Lung (tissue), 4 donors: Measurements from ENCODE around the gene C1orf115.

DNA sequence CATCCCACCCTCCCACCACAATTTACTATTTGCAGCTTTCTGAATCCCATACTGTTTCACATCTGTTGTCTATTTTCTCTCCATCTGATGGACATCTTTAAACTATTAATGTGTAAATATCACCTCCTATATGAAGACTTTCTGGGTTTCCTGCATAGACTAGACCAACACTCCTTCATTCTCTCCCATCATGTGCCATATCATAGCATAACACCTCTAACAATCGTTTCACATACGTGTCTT, 7.7 kb downstream of the RAB3GAP2 start:
- PRO-cap: no peak
- RAMPAGE, long total RNA: no peak
- RRBS: no CpG with 5 or more reads among the region's 2 CpGs

DNA sequence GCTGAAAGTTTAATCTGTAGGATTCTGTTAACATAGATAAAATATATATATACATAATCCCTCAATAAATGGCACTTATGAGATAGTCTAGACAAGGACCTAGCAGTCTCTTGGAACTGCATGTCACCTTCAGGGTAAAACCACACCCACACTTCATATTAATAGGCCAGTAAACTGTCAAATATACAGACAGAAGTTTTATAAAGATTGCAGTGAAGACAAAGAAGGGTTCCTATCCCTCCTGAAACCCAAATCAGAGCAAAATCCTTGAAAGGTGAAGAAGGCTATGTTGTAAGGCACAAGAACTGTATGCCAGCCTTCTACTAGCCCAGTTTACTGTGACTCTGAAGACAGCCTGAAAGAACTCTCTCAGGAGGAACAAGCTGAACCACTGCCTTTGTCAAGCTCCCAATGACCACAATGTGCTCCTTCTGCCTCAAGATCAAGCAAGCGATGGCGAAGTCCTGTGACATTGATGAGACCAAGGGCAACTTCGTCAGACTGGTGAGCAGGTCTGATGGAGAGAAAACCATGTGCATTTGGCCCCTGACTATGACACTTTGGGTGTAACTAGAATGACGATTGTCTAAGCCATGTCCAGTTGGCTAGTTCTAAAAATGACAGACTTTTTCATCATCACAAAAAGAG, 60.9 kb downstream of the MARK1 start:
- PRO-cap: no peak
- RAMPAGE, long total RNA: no peak
- RRBS: no CpG with 5 or more reads among the region's 4 CpGs

DNA sequence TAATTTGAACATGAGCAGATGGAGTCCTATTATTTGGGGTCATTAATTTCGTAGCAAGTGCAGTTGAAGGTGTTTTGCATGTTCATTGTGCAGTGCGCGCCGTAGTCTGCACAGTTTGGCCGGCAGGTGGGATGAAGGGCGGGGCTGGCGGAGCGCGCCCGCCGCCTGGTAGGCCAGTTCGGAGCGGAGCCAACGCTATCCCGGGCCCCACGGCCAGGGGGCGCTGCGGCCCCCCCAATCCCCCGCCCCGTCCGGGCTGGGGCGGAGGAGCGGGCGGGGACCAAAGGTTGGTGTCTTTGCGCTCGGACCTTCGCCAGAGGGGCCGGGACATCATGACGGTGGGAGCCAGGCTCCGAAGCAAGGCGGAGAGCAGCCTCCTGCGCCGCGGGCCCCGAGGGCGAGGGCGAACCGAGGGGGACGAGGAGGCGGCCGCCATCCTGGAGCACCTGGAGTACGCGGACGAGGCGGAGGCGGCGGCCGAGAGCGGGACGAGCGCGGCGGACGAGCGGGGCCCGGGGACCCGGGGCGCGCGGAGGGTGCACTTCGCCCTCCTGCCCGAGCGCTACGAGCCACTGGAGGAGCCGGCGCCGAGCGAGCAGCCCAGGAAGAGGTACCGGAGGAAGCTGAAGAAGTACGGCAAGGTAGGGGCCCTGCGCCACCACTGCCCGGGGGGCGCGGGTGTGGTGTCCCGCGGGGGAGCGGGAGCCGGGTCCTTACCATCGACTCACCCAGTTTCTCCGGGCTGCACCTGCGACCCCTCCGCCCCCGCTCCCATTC, at the start of gene C1orf115:
TSS of gene C1orf115 (plus strand) at position 293 of the 777 bp plus-strand sequence.
- PRO-cap: unidirectional peak, plus-strand start at position 316 of the sequence
- RAMPAGE, long total RNA: no peak
- RRBS: 3% methylated on average over 44 of the region's 83 CpGs

DNA sequence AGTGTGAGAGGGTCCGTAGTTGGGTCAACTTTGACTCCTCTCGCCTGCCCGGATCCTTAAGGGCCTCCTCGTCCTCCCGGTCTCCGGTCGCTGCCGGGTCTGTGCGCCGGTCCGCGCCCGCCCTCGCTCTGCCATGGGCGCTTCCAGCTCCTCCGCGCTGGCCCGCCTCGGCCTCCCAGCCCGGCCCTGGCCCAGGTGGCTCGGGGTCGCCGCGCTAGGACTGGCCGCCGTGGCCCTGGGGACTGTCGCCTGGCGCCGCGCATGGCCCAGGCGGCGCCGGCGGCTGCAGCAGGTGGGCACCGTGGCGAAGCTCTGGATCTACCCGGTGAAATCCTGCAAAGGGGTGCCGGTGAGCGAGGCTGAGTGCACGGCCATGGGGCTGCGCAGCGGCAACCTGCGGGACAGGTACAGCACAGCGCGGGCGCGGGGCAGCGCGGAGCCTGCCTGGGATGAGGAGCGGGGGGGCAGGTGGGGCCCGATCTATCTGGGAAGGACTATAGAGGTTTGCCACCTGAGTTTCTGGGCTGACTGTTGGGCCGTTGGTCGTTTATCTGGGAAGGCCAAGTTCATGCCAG, 364 bp downstream of the MTARC2 start:
- PRO-cap: no peak
- RAMPAGE, long total RNA: no peak
- RRBS: 1% methylated on average over 20 of the region's 53 CpGs

DNA sequence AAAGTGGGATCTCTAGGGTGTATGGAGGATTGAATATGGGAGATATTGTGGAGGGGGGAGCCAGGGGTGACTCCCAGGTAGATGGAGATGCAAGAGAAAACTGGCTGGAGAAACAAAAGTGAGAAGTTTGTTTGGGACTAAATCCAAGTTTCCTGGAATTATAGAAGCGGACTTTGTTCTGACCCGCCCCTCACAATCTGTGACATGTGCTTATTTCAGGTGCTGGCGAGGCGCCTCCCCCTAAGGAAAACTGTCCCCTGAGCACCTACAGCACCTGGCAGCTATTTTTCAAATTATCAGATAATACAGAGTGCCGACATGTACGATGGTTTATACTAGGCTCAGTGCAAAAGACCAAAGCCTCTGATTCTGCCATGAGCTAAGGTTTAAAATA, 13.9 kb downstream of the MTARC2 start:
- PRO-cap: no peak
- RAMPAGE, long total RNA: no peak
- RRBS: no CpG with 5 or more reads among the region's 6 CpGs

GRCh38 chr1:220788737-220789357, 2.1 kb downstream of the MTARC1 start:
- PRO-cap: no peak
- RAMPAGE, long total RNA: no peak
- RRBS: no CpG with 5 or more reads among the region's 10 CpGs

DNA sequence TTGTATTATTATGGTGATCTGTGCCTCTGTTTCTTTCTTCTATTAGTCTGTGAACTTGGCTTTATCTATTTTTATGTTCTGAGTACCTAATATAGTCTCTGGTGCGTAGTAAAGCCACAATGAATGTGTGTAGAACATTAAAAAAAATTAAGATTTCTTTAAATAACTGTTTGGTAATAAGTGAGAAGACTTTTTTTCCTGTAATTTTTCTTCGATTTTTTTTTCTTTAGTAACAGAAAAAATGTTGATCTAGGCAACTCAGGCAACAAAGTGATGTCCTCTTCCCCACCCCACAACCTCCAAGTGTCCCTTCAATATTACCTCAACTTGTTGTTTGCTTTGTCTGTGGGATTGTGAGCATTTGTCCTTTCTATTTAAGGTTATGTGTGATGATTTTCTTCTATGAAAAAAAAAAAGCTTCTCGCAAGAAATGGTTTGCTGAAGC, 218.1 kb downstream of the HLX start:
- PRO-cap: no peak
- RAMPAGE, long total RNA: no peak
- RRBS: no CpG with 5 or more reads among the region's 3 CpGs

DNA sequence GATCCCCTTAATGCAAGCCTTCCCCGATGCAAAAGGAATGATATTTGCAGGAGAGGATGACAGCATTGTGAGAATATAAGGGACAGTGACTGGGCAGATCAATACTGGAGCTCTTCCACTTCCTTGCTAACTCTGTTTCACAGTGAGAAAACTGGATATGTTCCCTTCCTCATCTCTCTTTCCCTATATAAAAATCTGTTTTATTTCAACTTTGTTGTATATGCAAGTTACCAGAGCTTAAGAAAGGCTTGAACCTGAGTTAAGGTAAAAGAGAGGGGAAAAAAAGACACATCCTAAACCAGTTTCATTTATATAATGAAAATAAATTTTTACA, 40.8 kb downstream of the DUSP10 start:
- PRO-cap: no peak
- RAMPAGE, long total RNA: no peak
- RRBS: no CpG with 5 or more reads among the region's 1 CpG

DNA sequence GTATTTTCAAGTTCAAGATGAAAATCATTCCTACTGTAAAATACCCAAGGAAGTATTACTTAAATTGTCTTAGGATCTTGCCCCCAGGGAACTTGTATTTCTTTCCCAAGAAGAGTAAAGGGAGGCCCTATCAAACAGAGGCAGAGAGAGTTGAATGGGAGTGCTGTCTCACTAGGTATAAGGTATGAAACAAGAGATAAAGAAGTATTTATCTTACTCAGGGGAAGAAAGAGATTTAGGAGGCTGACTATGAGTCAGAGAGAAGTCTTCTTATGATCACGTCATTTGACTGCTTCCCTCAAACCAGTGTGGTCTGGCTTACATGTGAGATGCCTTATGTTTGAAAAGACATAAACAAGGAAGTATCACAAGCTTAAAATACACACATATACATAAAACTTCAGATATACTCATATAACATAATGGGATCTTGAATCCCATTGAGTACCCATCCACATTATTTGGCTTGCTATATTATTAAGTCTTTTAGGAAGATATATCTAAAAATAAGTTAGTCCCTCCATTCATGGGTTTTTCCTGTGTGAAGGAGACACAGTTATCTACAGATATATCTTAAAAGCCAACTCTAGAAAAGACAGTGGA, 29.6 kb downstream of the DUSP10 start:
- PRO-cap: no peak
- RAMPAGE, long total RNA: no peak
- RRBS: no CpG with 5 or more reads among the region's 1 CpG

DNA sequence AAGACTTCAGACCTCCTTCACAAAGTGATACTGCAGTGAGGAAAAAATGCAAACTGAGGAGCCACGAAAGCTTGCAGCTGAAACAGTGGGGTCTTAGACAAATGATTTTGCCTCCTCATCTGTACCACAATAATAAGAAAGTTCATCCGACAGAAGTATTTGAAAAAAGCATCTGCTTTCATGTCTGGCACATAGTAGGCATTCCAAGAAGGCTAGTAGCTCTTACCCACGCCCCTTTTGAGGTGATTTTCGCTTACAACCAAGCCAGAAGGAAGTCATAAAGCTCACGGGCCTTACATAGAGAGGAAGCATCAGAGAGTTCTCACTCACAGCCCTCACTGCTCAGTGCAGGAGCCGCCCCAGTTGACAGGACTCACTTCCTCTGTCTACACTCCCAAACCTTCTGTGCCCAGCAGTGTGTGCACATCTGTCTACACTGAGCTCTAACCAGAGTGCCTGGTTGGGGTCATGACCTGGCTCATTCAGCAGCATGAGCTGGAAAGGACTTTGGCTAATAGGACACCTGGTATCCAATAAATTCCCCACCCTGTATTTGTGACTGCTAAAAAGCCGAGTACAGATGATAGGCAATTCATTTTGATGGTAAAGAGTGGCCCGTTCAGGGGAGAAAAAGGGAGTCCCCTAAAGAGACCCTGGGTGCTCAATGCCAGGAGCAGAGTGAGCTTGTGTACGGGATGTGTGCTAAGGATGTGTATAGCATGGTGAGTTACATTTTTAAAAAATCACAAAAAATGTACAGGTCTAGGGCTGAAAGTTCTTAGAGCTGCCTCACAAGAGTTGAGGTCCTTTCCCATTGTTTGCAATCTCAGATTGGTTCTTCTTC, 36.8 kb upstream of the DUSP10 start:
- PRO-cap: no peak
- RAMPAGE, long total RNA: no peak
- RRBS: no CpG with 5 or more reads among the region's 9 CpGs

- PRO-cap: no peak
- RAMPAGE, long total RNA: no peak
- RRBS: no CpG with 5 or more reads among the region's 8 CpGs
Observed at GRCh38 chr1:222043313-222043913, 301.5 kb upstream of the DUSP10 start.

DNA sequence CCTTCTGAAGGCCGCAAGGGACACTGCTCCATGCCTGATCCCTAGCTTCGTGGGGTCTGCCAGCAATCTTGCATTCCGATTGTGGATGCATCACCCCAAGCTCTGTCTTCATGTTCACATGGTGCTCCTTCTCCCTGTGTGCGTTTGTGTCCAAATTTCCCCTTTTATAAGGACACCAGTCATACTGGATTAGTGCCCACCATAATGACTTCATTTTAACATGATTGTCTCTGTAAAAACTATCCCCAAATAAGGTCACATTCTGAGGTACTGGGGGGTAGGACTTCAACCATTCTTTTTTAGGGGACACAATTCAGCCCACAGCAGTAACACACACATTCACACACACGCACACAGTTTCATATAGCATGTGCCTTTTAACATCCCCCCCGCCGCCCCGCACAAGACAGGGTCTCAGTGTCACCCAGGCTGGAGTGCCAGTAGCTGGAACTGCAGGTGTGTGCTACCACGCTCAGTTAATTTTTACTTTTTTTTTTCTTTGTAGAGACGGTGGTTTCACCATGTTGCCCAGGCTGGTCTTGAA, 5.2 kb upstream of the HHIPL2 start:
- PRO-cap: no peak
- RAMPAGE, long total RNA: no peak
- RRBS: no CpG with 5 or more reads among the region's 10 CpGs

DNA sequence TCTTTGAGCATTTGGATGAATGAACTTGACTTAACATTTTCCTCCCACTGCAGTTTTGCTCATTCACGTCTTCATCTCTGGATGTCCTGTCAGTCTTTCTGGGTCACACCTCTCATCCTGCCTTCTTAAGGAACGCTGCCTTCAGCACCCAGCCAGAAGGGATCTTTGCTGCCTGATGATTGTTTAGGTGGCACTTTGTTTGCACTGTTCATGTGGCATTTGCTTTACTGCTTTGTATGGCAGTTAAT, 4.8 kb downstream of the MIA3 start:
- PRO-cap: no peak
- RAMPAGE, long total RNA: no peak
- RRBS: no CpG with 5 or more reads among the region's 2 CpGs

- PRO-cap: no peak
- RAMPAGE, long total RNA: no peak
- RRBS: no CpG with 5 or more reads among the region's 1 CpG
Observed at GRCh38 chr1:222639704-222640082, 21.8 kb downstream of the MIA3 start.

GRCh38 chr1:222643316-222643547, 25.3 kb downstream of the MIA3 start:
- PRO-cap: no peak
- RAMPAGE, long total RNA: no peak
- RRBS: no CpG with 5 or more reads among the region's 4 CpGs

GRCh38 chr1:222654247-222654618, 36.3 kb downstream of the MIA3 start:
- PRO-cap: no peak
- RAMPAGE, long total RNA: no peak
- RRBS: no CpG with 5 or more reads among the region's 6 CpGs

DNA sequence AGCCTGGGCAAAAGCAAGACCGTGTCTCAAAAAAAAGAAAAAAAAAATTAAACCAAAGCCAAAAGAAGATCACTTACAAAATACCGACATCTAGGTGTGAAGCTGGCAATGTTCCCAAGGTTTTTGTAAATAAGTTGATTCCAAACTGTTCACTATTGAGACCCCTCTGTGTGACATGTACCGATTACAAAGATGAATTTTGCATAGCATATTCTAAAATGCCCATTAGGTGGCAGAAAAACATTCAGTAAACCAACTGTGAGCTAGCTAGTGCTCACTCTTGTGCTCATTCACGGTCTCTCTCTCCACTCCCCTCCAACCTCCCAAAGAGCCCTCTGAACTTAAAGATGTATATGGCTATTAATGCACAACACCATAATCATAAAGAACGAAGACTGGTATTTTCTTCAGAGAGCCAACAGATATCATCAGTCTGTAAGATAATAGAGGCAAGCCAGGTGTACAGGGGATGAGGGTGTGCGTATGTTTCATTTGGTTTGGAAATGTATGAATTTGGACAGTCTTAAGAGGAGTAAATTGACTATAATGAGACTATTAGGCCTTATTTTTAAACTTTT, 1.7 kb downstream of the FAM177B start:
- PRO-cap: no peak
- RAMPAGE, long total RNA: no peak
- RRBS: no CpG with 5 or more reads among the region's 6 CpGs

- PRO-cap: no peak
- RAMPAGE, long total RNA: no peak
- RRBS: no CpG with 5 or more reads among the region's 7 CpGs
Observed at GRCh38 chr1:222891938-222892566, 77.2 kb downstream of the DISP1 start.

DNA sequence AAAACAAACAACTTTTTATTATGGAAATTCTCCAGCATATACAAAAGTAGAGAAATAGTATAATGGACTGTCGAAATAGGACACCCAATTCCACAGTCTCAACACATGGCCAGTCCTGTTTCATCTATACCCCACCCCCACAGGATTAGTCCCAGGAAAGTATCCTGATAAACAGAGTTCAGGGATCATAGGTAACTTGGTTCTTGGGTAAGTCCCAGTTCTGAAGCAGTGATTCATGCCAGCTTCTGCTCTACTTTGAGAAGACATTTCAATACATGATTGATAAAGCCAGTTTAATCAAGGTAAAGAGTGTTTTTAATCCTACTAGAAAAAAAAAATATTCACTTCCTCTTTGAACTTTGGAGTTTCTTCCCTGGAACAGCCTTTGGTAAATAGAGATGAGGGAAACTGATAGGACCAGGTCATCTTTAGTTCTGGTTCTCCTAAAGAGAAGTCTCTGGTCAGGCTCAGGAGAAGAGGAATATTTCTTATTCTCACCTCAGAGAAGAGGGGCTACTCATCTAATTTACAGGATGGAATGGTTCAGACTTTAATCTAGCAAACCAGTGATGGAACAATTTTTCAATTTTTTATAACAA, 142.4 kb downstream of the TLR5 start:
- PRO-cap: no peak
- RAMPAGE, long total RNA: no peak
- RRBS: no CpG with 5 or more reads among the region's 1 CpG

GRCh38 chr1:223006963-223007928, 135.8 kb downstream of the TLR5 start:
- PRO-cap: no peak
- RAMPAGE, long total RNA: no peak
- RRBS: no CpG with 5 or more reads among the region's 15 CpGs